Omental fat pad (tissue), 4 donors: ENCODE measurements around a stretch of chr11.

DNA sequence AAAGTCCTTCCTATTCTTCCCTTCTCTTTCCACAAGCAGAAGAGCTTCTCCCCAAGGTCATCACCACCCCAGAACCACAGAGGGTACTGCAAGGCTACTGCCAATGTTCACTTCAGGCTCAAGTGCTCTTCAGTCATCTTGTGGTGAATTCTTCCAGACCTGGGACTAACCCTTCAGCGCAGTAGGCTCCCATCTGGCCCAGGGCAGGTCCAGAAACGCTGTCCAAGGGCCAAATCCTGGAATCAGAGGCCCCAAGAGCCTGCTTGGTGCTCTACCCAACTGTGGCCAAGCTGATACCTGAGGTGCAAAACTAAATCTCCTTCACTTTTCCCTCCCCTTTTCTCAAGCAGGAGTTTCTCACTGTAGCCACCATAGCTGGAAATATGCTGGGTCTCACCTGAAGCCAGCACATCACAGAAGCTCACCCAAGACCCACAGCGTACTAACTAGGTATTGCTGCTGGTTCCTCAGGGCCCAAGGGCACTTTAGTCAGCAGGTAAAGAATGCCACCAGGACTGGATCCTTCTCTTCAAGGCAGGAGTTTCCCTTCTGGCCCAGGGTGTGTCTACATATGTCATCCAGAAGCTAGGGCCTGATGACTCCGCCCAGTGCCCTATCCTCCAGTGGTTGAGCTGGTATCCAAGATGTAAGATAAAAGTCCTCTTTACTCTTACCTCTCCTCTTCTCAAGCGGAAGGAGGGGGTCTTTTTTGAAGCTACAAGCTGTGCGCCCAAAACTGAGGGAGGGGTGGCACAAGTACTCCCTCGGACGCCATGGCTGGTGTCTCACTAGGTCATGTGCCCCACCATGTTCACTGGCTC, 27.8 kb downstream of the FCHSD2 start:
- PRO-cap = no peak
- RAMPAGE, long total RNA, 4 experiments = no peak in any of the 4 experiments

GRCh38 chr11:73217732-73218044, 393 bp upstream of the P2RY2 start:
- PRO-cap = no peak
- RAMPAGE, long total RNA, 4 experiments = no peak in any of the 4 experiments

DNA sequence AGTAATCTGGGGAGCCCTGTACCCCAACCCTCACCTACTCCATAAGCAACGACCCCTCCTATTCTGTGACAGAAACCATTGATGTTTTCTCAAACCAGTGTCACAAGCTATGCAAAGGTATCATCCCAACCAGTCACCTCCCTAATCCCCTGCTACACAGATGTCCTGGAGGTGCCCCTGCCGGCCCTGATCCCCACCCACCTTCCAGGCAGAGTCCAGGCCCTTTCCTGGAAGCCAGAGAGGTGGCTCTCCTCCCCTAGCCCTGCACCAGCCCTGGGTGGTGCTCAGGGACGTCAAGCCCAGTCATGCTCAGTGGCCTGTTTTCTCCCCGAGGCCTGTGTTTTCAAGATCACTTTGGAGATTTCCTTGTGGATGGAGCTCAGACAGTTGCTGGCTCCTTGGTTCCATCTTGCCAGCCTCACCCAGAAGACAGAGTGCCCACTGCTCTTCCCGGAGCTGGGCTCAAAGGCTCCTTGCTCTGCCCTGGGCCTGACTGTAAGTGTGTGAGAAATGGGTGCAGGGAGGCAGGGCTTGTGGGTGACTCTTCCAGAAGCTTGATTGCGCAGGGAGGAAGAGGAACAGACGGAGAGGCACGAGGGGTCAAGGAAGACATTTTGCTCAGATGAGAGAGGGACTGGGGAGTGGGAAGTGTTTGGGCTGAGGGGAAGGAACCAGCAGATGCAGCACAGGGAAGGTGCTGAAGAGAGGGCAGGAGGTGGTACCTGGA, 11.3 kb downstream of the P2RY6 start:
- PRO-cap = no peak
- RAMPAGE, long total RNA, 4 experiments = no peak in any of the 4 experiments

DNA sequence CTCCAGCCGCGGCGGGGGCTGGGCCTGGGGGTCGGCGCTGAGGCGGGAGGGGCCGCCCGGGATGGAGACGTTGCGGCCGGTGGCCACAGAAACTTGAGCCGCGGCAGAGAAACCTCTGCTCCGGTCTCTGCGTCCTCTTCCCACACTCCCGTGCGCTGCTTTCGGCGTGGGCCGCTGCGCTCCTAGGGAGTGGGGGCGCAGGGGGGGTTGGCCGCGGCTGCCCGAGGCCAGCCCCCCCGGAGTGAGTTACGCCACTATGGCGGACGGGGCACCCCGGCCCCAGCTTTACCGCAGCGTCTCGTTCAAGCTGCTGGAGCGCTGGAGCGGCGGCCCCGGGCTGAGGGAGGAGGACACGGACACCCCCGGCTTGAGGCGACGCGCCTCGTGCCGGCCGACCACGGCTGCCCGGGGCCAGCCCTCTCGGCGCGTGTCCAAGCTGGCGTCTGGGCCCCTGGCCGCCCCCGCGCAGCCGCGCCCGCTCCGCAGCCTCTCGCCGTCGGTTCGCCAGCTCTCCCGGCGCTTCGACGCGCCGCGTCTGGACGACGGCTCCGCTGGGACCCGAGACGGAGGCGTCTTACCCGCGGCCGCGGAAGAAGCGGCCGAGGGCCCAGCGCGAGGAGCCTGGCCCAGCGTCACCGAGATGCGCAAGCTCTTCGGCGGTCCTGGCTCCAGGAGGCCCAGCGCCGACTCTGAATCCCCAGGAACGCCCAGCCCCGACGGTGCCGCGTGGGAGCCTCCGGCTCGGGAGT, 481 bp downstream of the ARHGEF17 start:
- PRO-cap = no peak
- RAMPAGE, long total RNA, 4 experiments = no peak in any of the 4 experiments

DNA sequence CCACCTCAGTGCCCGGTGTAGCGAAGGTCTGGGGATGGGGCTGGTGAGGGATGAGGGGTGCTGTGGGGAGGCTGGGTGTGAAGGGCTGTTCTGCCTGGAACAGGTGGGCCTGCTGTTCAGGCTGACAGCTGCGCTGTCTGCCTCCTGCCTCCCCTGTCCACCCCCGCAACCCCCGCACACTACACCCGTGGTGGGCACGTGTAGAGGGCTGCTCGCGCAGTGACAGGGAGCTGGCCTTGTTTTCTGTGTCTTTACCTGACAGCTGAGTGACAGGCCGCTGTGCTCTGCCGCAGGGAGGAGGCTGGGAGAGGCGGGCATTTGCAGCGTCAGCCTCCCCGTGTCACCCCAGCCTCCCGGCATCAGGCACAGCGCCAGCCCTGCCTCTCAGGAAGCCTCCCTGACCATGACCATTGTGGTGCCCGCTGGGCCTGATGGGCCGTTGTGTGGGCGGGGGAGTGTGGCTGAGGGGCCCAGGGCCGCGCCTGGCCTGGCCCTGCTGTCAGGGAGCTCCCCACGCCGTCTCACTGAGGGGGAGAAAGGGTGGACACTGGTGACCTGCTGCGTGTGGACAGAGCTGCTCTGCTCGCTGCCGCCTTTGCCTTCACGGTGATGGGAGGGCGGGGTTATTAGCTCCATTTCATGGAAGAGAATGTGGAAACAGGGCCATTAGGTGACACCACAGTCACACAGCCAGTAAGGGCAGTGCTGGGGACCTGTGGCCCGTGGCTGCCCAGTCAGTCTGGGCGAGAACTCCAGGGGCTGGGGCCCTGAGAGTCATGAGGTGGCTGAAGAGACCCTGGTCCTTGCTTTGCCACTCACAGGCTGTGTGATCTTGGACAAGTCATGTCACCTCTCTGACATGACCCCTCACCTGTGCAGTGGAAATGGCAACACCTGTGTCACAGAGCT, 31.9 kb upstream of the RELT start:
- PRO-cap = no peak
- RAMPAGE, long total RNA, 4 experiments = no peak in any of the 4 experiments

DNA sequence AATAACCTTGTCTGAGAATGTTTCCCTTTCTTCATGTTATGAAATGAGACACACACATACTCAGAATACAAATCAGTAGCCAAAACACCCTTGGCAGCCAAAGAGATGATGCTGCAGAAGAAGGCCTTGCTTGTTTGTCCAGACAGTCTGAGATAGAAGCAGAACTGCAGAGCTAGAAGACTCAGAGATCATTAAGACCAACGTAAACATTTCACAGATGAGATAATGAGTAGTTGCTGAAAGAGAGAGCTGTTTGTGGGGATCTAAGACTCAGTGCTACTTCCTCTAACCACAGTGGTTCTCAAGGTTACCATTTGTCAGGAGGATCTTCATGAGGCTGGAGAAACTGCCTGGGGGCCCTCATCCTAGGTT, 38.9 kb downstream of the RELT start:
- PRO-cap = no peak
- RAMPAGE, long total RNA, 4 experiments = no peak in any of the 4 experiments

DNA sequence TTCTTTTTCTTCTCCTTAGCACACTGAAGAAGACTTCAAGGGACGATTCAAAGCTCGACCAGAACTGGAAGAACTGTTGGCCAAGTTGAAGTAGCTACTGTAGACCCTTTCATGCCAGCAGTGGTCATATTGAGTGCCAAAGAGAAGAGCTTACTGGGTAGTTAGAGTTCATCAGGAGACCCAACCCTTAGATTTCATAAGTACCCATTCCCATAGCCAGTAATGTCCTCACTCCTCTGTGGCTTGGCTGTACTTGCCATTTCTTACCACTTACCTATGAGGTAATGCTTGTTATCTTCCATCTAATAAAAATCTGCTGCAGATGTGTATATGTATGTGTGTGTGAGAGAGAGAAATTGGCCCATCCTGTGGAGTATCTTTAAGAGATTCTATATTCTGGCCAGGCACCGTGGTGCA, 12.4 kb downstream of the COA4 start:
- PRO-cap = no peak
- RAMPAGE, long total RNA, 4 experiments = no peak in any of the 4 experiments

DNA sequence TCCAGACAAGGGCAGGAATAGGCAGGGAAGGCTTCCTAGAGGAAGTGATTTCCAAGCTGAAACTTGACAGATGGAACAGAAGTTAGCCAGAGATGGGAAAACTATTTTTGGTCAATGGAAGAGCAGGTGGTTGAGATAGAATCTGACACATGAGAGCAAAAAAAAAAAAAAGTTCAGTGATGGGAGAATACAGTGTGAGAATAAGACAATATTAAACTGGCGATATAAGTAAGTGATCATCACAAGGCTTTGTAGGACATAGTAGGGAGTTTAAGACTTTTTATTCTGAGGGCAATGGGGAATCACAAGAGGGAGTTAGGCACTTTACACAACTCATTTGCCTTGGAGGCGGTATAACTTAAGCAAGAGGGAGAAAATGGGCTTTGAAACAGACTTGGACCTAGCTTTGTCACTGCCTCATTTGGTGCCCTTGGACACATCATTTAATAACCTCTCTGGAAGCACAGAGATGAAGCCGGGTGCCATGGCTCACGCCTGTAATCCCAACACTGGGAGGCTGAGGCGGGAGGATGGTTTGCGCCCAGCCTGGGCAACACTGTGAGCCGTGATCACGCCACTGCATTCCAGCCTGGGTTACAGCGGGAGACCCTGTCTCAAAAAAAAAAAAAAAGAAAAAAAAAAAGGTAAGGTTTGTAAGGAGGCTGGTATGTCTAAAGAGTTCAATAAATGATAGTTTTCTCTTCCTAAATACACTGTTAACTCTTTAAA, 971 bp downstream of the COA4 start:
- PRO-cap = no peak
- RAMPAGE, long total RNA, 4 experiments = no peak in any of the 4 experiments

DNA sequence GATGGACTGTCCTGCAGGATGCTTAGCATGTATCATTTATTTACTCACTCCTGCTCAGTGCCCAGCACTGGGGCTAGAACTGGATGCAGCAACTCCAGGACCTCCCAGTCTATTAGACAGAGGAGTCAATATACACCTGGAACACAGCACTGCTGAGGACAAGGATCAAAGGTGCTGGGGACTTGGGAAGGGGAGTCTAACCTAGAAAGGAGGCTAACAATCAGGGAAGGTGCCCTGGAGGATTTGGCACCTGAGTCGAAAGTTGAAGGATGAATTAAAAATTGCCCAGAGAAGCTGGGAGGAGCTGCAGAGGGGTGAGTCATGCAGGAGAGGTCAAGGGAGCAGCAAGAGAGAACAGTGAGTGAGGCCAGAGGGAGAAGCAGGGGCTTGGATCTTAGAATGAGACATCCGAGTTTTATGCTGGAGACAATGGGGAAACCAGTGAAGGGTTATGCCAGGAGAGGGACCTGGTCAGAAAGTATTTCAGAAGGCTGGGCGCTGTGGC, 5.3 kb downstream of the DNAJB13 start:
- PRO-cap = no peak
- RAMPAGE, long total RNA, 4 experiments = no peak in any of the 4 experiments

- PRO-cap = no peak
- RAMPAGE, long total RNA, 4 experiments = no peak in any of the 4 experiments
These were observed 53.5 kb downstream of the P4HA3 start for GRCh38 chr11:74257903-74258411.

DNA sequence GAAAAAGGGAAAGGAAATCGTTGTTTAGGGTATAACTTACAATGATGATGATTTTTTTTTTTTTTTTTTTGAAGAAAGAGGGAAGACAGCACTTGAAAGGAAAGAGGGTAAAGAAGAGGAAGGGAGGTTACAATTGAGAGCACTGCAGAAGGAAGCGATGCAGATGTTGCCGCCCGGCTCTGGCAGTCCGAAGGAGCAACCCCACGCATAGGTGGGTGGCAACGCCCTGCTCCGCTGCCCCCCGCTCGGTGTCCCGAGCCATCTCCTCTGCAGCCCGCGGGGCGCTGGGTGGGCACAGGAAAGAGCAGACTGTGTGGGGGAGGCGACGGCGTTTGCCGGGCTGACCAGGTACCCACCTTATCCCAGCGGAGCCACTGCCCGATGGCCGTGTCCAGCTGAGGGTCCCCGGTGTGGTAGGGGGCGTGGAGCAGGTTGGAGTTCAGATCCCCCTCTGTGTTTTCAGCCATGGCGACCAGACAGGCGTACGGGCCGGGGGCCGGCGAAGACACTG, 483 bp downstream of the PGM2L1 start:
- PRO-cap = no peak
- RAMPAGE, long total RNA, 4 experiments = no peak in any of the 4 experiments

DNA sequence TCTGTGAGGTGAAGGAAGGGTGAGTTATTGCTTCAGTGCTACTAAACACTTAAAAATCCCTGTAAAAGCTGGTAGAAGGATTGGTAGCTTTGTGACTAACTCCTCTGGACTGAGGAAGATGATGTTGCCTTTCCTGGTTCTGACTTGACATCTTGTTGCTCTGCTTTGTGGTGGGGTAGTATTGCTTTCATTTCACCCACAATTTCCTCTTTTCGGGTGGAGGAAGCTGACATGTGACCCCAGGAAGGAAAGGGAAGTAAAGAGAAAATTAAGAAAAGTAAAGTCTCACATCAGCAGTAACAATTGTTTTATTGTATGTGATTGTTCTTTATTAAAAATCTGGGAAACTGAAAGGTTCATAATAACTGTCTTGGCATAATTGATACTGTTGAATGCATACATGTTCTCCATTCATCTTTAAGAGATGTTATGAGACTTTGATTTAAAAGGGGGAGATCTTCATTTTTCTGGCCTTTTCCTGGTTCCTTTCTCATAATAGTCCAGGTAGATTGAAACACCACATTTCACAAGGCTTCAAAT, 35.0 kb downstream of the RNF169 start:
- PRO-cap = no peak
- RAMPAGE, long total RNA, 4 experiments = no peak in any of the 4 experiments

GRCh38 chr11:74810013-74810421, 61.4 kb downstream of the RNF169 start:
- PRO-cap = no peak
- RAMPAGE, long total RNA, 4 experiments = no peak in any of the 4 experiments

GRCh38 chr11:74837194-74838101, 88.8 kb downstream of the RNF169 start:
- PRO-cap = no peak
- RAMPAGE, long total RNA, 4 experiments = no peak in any of the 4 experiments

- PRO-cap = no peak
- RAMPAGE, long total RNA, 4 experiments = no peak in any of the 4 experiments
These were observed 96.6 kb downstream of the RNF169 start for GRCh38 chr11:74845137-74845725.

- PRO-cap = no peak
- RAMPAGE, long total RNA, 4 experiments = no peak in any of the 4 experiments
These were observed 98.8 kb downstream of the XRRA1 start for GRCh38 chr11:74849722-74850860.

DNA sequence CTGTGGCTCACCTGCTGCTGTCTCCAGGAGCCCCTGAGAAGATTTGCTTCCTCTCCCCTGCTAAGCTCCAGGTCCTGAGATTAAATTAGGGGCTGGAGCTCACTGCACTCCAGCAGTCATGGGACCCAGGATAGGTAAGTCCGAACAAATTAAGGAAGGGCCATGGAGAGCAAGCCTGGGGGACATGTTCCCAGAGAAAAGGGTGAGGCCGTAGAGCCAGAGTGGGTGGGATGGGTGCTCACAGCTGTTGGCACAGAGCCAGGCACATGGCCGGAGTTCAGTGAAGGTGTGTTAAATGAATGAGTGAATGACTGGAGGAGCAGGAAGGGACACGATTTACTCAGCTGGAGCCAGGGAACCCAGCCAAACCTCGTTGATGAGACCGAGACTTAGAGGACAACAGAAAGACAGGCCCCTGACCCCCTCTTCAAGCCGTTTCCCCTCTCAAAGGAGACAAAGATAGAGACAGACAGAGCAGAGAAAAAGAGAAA, 402 bp downstream of the SLCO2B1 start:
- PRO-cap = no peak
- RAMPAGE, long total RNA, 4 experiments = no peak in any of the 4 experiments

DNA sequence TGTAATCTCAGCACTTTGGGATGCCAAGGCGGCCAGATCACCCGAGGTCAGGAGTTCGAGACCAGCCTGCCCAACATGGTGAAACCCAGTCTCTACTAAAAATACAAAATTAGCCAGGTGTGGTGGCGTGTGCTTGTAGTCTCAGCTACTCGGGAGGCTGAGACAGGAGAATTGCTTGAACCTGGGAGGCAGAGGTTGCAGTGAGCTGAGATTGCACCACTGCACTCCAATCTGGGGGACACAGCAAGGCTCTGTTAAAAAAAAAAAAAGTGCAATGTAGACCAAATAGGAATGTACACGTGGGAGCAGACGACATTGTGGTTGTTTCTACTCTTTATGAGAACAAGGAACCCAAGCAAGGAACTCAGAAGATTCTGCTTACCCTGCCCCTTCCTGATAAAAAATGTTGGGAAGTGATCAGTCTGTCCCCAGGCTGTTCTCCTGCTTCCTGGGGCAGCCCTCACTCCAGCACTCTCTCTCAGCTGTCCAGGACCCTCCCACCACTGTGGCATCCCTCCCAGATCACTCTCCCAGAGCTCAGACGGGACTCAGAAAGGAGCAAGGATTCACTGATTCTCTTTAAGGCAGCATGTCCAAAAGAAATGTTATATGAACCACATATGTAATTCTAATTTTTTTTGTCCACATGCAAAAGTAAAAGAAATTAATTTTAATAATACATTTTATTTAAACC, 31.7 kb downstream of the SLCO2B1 start:
- PRO-cap = no peak
- RAMPAGE, long total RNA, 4 experiments = no peak in any of the 4 experiments

DNA sequence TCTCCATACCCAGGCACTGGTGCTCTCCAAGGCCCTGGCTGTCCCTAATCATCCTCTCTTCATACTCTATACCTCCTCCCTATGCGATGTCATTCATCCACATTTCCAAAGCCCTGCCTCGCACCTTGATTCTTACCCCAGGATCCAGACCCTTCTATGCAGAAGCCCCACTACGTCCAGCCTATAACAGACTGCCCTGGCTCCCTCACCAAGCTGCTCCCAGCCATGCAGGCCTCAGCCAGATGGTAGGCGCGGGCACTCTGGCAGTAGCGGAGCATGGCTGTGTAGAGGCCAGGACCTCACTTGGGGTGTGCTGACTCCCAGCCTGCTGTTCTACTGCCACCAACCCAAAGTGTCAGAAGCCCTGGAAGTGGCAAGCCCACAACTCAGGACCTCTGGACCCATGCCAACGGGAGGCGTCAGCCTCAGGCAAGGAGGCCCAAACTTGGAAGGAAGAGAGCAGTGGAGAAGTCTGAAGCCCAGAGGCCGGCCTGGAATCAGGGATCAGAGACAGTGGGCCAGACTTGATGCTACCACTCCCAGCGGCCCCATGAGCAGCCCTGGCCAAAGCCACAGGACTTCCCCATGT, 4.6 kb downstream of the ARRB1 start:
- PRO-cap = no peak
- RAMPAGE, long total RNA, 4 experiments = no peak in any of the 4 experiments

DNA sequence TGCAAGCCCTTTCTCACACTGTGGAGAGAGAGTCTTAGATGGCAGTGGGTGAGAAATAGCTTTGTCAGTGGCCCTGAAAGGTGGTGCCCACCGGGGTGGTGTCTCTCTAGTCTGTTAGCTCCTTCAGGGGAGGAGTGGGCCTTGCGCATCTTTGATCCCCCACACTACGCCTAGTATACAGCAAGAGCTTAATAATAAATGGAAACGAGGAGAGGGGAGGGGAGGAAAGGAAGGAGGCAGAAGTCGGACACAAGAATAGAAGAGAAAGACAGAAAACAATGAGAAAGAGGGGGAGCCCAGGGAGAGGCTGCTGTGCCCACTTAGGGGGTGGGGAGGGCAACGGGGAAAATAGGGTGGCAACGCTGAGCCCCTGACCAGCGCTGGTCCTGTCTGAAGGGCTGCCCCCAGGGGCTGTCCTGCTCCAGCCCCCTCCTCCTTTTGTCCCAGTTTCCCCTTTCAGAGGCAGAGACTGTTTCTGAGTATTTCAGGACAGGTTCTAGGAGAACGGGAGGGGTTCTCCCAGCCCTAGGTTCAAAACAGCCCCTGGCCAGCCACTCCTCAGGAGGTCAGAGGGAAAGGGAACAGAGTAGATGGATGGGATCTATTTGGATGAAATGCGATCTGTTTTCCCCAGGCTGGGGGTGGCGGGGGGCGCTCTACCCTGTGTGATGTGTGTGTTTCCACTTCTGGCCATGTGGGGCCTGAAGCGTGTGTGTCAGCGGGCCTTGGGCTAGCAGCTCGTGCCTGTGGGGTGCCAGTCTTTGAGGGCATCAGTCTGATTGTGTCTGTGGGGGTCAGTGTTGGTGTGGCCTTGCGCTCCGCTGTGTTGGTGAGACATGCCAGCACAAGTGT, 1.1 kb downstream of the ARRB1 start:
- PRO-cap = no peak
- RAMPAGE, long total RNA, 4 experiments = no peak in any of the 4 experiments